GM23248 (cell line): ENCODE data around the gene PGAM1.

GRCh38 chr10:96512545-96513080 lies 1.1 kb downstream of the TLL2 start:
- RAMPAGE, long total RNA = no peak

DNA sequence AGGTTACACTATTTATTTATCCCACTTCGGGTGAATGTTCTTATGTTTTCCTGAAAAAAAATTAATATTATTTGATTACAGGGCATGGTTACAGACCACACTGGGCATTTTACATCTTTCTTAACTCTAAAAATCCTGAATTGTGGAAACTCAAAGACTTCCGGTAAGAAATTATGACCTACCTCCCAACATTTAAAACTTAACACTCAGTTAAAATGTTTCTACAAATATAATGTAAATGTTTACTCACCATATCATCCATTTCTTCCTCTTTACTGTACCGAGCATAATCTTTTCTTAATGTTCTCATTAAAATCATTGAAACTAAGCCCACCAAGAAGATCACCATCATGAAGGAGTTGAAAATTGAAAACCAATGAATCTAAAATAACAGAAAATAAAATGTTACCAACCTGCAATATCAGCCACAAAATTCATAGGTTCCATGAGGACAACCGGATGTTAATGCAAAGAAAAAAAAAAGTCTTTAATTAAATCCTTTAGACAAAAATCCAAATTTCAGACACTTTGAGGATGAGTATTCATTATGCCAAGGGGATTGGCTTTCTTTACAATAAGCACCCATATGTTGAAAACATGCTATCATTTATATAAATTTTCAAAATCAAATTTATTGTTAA lies 34.0 kb downstream of the TM9SF3 start:
- RAMPAGE, long total RNA = no peak

DNA sequence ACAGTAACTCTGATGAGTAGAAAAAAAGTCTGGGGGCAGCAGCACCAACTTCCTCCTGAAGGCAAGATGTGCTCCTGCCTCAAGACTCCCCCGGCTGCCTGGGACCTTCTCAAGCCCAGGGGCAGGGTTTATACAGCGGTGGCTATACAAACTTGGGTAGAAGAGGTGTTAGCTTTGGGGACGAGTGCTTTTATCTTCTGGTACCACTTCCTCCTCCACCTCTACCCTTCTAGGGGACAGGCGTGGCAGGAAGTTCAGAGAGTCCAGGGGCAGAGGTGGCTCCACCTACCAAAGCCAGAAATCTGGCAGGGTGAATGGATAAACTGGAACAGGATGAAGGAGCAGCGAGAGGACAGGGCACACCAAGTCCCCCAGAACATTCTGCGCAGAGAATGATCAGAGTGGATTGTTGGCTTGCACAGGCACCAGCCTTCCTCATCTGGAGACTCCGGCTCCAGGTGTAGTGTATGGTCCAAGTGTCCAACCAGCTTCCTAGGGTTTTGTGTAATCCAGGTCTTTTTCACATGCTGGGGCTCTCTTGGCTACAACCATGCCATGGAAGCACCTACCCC lies 24.0 kb upstream of the TM9SF3 start:
- RAMPAGE, long total RNA = no peak

- RAMPAGE, long total RNA = no peak
These were observed 48.9 kb downstream of the PIK3AP1 start for GRCh38 chr10:96671320-96671873.

GRCh38 chr10:96906968-96907706 lies 75.0 kb downstream of the LCOR start:
- RAMPAGE, long total RNA = no peak

DNA sequence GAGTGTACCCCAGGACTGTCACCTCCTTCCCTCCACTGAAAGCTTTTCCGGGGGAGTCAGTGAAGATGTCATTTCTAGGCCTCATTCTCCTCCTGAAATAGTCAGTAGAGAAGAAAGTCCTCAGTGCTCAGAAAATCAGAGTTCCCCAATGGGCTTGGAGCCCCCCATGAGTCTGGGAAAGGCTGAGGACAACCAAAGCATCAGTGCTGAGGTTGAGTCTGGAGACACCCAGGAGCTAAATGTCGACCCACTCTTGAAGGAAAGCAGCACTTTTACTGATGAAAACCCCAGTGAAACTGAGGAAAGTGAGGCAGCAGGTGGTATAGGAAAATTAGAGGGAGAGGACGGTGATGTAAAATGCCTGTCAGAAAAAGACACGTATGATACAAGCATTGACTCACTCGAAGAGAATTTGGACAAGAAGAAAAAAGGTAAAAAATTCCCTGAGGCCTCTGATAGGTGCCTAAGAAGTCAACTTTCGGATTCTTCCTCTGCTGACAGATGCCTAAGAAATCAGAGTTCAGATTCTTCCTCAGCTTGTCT lies 150.4 kb downstream of the LCOR start:
- RAMPAGE, long total RNA = no peak

DNA sequence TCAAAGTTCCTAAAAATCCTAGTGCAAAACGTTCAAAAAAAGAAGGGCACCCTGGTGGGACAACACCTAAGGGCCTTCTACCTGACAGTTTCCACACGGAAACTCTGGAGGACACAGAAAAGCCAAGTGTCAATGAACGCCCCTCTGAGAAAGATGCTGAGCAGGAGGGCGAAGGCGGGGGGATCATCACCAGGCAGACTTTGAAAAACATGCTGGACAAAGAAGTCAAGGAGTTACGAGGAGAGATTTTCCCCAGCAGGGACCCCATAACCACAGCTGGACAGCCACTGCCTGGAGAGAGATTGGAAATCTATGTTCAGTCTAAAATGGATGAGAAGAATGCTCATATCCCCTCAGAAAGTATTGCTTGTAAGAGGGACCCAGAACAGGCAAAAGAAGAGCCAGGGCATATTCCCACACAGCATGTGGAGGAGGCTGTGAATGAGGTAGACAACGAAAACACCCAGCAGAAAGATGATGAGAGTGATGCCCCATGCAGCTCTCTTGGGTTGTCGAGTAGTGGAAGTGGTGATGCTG lies 151.0 kb downstream of the LCOR start:
- RAMPAGE, long total RNA = no peak

- RAMPAGE, long total RNA = no peak
These were observed 169.0 kb downstream of the SLIT1 start for GRCh38 chr10:97016846-97017064.

DNA sequence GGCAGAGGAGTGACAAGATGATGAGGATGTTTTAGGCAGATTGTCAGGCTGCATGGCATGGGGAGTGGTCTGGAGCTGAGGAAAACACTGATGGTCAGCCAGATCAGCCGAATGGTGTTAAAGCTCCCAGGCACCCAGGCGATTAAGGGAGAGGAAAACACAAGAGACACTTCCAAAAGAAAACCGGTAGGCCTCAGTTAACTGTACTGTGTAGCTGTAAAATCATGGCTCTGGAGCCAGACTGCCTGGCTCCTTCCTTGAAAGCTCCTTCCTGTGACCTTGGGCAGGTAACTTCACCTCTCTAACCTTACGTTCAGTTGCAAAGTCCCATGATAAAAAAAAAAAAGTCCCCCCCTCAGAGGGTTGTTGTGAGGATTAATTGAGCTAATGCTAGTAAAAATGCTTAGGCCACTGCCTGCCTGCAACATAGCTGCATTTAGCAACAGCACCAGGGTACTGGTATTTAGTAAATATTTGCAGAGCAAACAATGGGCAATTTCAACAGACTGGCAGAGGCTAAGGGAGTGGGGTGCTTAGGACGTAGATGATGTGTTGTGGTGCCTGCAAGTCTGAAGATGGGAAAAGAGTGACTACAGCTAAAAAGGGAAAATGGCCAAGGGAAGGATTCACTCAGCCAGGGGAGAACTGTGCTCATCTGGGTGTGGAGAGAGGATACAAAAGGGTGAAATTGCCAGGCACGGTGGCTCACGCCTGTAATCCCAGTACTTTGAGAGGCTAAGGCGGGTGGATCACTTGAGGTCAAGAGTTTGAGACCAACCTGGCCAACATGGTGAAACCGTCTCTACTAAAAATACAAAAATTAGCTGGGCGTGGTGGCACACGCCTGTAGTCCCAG lies 6.7 kb downstream of the FRAT2 start:
- RAMPAGE, long total RNA = no peak

DNA sequence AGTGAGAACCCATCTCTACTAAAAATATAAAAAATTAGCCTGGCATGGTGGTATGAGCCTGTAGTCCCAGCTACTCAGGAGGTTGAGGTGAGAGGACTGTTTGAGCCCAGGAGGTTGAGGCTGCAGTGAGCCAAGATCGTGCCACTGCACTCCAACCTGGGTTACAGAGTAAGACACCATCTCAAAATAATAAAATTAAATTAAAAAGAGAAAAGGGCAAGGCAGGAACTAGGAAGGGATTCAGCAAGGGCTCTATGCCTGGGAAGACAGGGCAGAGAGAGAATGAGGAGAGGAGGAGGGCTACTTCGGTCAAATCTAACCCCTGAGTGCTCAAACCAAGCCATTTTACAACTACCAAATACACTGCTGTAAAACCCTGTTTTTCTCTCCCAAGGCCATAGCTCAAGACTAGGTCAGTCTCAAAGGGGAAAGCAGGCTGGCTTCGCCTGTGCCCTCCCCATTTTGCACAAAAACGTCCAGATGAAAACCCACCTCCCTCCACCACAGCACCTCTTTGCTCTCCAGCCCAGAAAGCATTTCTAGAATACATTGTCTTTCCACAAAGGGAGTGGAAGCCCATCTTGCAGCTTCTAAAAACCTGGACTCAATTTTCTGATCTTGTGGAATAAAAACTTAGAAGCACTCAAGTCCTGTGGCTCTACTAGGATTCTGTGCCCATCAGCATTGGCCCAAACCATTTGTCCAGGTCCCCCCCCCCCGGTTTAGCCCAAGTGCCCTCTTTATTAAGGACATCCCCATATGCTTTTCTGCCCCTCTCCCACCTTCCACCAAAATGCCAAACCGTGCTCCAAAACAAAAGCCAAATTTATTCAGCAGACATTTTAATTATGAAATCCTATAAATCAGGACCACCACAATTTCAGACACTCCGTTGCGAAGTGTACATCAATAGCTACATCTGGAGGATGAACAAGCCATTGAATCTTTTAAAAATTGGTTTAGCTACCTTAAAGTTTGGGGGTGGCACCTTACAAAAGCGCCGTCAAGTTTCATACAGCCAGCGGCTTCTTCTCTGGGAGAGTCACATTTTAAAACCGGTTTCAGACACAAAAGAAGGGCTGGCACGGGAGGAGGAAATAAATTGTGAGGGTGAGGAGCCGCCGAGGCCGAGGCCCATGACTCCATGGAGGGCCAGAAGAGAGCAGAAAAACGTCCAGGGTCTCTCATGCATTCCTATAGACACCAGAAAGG lies 2.4 kb downstream of the FRAT2 start:
- RAMPAGE, long total RNA = no peak

DNA sequence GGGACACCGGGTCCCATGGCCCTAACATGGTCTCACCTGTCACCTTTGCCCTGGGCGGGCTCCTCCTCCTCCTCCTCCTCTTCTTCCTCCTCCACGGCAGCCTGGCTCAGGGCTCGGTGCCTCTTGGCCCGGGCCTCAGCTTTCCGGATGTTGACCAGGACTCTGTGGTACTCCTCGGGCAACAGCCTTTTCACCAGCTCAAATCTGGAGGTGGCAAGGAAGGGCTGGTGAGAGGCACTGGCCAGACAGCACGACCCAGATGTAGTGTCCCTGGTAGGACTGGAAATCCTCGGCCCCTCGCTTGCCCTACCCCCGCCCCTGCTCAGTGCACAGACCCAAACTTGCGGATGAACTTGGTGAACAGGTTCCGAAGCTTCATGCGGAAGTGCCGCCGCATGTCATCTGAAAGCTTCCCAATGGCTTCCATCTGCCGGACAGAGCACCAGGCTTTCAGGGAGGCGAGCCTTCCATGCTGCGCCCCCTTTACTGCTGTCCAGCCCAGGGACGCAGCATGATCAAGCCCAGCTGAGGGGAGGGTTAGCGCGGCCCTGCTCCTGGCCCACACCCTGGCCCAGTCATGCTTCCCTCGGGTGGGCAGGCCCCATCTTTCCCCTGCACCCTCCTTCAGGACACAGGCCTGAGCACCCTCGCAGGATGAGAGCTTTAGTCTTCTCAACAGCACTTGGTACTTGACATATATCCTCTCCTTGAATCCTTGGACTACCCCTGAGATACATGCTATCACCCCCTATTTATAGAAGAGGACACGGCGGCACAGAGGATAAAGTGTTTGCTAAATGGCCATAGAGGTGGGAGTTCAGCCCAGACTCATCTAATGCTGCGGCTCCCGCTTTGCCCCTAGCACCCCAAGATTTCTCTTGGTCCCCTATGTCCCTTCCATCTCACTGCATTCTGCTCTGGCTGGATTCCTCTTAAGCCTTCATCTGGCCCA lies 32.5 kb upstream of the FRAT2 start:
- RAMPAGE, long total RNA = no peak

GRCh38 chr10:97384826-97386066 lies 15.9 kb downstream of the RRP12 start:
- RAMPAGE, long total RNA = no peak

GRCh38 chr10:97388304-97388738 lies 12.8 kb downstream of the RRP12 start:
- RAMPAGE, long total RNA = no peak

DNA sequence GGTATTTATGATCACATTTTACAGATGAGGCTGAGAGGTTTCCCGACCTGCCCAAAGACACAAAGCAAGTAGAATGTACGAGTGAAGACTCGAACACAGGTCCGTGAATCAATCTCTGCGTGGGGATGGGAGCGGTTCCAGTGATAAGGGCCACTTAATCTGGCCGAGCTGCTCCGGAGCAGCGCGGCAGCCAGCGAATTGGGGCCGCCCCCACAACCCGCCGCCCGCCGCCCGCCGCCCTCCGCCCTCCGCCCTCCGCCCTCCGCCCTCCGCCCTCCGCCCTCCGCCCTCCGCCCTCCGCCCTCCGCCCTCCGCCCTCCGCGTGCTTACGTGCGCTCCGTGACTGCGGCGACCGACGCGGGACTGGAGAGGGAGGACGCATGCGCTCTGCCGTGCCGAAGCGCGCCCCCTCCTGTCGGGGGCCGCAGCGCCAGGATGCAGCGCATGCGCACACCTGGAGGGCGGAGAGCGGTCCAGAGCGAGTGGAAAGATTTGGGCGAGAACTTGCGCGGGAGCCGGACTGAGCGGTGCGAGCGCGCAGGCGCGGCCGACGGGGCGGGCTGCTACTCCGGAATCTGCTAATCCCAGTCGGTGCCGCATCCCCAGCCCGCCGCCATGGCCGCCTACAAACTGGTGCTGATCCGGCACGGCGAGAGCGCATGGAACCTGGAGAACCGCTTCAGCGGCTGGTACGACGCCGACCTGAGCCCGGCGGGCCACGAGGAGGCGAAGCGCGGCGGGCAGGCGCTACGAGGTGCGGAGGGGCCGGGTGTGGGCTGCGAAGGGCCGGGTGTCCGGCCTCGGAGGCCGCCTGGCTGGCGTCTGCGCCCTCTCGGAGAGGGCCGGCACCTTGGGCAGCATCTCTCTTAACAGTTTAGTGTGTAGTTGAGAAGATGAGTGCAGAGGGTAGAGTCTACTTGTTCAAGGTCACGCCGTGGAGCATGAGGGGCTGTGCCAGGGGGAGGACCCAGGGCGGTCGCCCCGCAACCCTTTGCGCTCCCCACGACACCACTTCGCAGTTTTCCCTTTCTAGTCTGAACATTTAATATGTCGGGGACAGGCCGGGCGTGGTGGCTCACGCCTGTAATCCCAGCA lies at the start of gene PGAM1:
Gene PGAM1 (plus strand): TSS at position 499 of the 1,095 bp plus-strand sequence.
- RAMPAGE, long total RNA = start-site peak on the plus strand centred at position 545 of the sequence, 113 bp wide, 509 and 666 reads in 2 replicates

- RAMPAGE, long total RNA = no peak
These were observed 858 bp downstream of the PGAM1 start for GRCh38 chr10:97426788-97427310.

- RAMPAGE, long total RNA = no peak
These were observed 9.2 kb downstream of the PGAM1 start for GRCh38 chr10:97434923-97435760.

DNA sequence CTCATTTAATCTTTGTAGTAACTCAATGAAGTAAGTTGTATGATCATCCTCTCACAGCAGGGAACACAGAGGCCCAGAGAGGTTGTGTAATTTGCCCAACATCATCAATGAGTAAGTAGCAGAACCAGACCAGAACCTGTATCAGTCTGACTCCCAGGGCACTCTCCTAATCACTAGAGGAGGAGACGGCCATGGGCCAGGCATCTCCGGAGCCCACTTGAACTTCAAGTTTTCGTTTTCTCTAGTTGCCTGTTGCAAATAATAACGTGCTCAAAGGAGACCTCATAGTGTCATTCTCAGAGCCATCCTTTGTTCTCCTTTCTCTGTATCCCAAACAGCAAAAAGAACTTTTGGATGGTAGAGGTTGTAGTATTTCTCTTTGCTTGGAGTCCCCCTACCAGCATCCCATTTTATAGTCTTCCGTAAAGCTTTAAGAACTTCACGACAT lies 20.2 kb downstream of the UBTD1 start:
- RAMPAGE, long total RNA = no peak

- RAMPAGE, long total RNA = no peak
These were observed 5.5 kb downstream of the ANKRD2 start for GRCh38 chr10:97578086-97578545.

GRCh38 chr10:97681956-97682519 lies 5.0 kb downstream of the AVPI1 start:
- RAMPAGE, long total RNA = no peak

GRCh38 chr10:97700614-97700813 lies 13.0 kb upstream of the MARVELD1 start:
- RAMPAGE, long total RNA = no peak